Suprapubic skin (tissue), 4 donors: ENCODE measurements around a stretch of chr4.

- PRO-cap: no peak
- RAMPAGE, long total RNA, 4 experiments: no peak in any of the 4 experiments
These were observed 32.6 kb downstream of the MEPE start for GRCh38 chr4:87865168-87865874.

DNA sequence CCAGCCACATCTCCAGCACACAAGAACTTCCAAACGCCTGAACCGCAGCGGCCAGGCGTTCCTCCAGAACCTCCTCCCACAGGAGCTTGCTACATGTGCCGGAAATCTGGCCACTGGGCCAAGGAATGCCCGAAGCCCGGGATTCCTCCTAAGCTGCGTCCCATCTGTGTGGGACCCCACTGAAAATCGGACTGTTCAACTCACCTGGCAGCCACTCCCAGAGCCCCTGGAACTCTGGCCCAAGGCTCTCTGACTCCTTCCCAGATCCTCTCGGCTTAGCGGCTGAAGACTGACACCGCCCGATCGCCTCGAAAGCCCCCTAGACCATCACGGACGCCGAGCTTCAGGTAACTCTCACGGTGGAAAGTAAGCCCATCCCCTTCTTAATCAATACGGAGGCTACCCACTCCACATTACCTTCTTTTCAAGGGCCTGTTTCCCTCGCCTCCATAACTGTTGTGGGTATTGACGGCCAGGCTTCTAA is 51.4 kb upstream of the SPP1 start:
- PRO-cap: no peak
- RAMPAGE, long total RNA, 4 experiments: no peak in any of the 4 experiments

- PRO-cap: no peak
- RAMPAGE, long total RNA, 4 experiments: no peak in any of the 4 experiments
These were observed 2.5 kb downstream of the PKD2 start for GRCh38 chr4:88009963-88010253.

DNA sequence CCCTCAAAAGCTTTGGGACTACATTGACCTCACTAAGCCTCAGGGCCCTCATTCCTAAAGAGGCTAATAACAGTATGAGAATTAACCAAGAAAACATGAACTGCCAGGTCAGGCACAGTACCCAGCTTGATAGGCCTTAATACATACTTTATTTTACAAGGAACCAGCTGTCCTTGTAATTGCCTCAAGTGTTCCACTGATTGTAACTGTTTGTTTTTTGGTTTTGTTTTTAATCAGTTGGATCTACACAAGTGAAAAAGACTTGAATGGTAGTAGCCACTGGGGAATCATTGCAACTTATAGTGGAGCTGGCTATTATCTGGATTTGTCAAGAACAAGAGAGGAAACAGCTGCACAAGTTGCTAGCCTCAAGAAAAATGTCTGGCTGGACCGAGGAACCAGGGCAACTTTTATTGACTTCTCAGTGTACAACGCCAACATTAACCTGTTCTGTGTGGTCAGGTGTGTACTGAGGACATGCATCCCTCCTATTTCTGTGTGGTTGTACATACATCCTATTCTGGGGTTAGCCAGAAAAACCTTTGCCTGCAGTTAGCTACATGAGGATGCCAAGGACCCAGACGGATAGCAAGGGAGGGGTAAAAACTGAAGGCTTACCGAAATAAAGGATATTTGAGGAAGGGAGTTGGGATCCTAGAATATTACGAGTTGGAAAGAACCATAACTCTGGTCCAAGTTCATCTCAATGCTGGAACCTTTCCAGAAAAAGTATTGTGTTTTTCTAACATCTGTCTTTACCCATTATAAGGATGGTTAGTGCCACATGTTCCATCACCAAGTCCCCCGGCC is 35.8 kb downstream of the PKD2 start:
- PRO-cap: no peak
- RAMPAGE, long total RNA, 4 experiments: no peak in any of the 4 experiments

- PRO-cap: no peak
- RAMPAGE, long total RNA, 4 experiments: no peak in any of the 4 experiments
These were observed 37.5 kb upstream of the HERC6 start for GRCh38 chr4:88341035-88341574.

- PRO-cap: no peak
- RAMPAGE, long total RNA, 4 experiments: no peak in any of the 4 experiments
These were observed 1.6 kb upstream of the HERC5 start for GRCh38 chr4:88455269-88455863.

GRCh38 chr4:88613089-88613991 is 21.1 kb downstream of the HERC3 start:
- PRO-cap: unidirectional peak, minus-strand start at chr4:88613565
- RAMPAGE, long total RNA, 4 experiments: no peak in any of the 4 experiments

- PRO-cap: no peak
- RAMPAGE, long total RNA, 4 experiments: no peak in any of the 4 experiments
These were observed 61.4 kb upstream of the NAP1L5 start for GRCh38 chr4:88758624-88759769.

GRCh38 chr4:88802587-88802874 is 104.9 kb upstream of the NAP1L5 start:
- PRO-cap: no peak
- RAMPAGE, long total RNA, 4 experiments: no peak in any of the 4 experiments

GRCh38 chr4:89029378-89029770 is 27.6 kb downstream of the FAM13A start:
- PRO-cap: no peak
- RAMPAGE, long total RNA, 4 experiments: no peak in any of the 4 experiments

DNA sequence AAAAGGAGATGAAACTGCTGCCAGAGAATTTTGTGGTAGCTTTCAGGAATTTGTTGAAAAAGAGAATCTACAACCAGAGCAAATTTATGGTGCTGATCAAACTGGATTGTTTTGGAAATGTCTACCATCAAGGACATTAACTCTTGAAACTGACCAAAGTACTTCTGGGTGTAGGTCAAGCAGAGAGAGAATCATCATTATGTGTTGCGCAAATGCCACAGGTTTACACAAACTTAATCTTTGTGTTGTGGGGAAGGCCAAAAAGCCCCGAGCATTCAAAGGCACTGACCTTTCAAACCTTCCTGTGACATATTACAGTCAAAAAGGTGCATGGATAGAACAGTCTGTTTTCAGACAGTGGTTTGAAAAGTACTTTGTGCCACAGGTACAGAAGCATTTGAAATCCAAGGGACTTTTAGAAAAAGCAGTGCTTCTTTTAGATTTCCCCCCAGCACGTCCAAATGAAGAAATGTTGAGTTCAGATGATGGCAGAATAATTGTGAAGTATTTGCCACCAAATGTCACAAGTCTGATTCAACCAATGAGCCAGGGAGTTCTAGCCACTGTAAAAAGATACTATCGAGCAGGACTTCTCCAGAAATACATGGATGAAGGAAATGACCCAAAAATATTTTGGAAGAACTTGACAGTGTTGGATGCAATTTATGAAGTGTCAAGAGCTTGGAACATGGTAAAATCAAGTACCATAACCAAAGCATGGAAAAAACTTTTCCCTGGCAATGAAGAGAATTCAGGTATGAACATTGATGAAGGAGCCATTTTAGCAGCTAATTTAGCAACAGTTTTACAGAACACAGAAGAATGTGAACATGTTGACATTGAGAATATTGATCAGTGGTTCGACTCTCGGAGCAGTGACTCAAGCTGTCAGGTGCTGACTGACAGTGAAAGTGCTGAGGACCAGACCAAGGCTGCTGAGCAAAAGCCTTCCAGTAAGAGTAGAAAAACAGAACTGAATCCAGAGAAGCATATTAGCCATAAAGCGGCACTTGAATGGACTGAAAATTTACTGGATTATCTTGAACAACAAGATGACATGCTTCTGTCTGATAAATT is 2.4 kb downstream of the TIGD2 start:
- PRO-cap: no peak
- RAMPAGE, long total RNA, 4 experiments: no peak in any of the 4 experiments

DNA sequence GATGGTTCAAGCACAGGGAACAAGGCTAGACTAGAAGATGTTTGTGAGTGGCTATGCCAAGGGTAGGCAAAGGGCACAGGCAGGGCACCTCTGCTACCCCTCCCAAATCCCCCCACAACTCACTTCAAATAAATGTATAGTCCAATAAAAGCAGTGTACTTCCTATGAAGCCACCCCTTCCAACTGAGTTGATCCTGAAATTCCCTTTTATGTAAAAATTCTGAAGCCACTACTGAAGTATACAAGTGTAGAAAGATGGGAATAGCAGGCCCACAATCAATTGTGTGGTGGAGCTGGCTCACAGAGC is 39.2 kb downstream of the GPRIN3 start:
- PRO-cap: no peak
- RAMPAGE, long total RNA, 4 experiments: no peak in any of the 4 experiments

- PRO-cap: no peak
- RAMPAGE, long total RNA, 4 experiments: no peak in any of the 4 experiments
These were observed 104.0 kb upstream of the GPRIN3 start for GRCh38 chr4:89411557-89412047.

GRCh38 chr4:89641035-89641632 is 195.8 kb downstream of the SNCA start:
- PRO-cap: no peak
- RAMPAGE, long total RNA, 4 experiments: no peak in any of the 4 experiments

DNA sequence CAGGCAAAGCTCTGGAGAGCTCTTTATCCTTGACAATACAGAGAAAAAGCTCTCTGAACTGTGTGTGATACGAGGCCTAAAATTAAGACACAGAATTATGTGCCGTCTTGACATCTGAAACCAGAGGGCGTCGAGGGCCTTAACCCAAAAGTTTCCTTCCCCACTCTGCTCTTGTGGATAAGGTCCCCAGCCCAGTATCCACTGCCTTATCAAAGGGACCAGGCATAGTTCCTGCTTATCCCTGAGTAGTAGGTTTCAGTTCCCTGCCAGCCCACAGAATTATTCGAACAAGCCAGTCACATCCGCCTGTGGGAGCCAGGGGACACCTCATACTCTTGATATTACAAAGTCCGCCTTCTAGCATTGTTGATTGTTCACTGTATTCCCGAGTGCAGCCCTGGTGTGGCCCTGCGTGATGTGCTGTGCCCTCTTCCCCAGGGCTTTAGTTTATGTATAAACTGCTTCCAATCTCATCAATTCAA is 5.4 kb upstream of the MMRN1 start:
- PRO-cap: no peak
- RAMPAGE, long total RNA, 4 experiments: no peak in any of the 4 experiments

GRCh38 chr4:90958218-90958957 is 831.2 kb downstream of the CCSER1 start:
- PRO-cap: no peak
- RAMPAGE, long total RNA, 4 experiments: no peak in any of the 4 experiments

- PRO-cap: no peak
- RAMPAGE, long total RNA, 4 experiments: no peak in any of the 4 experiments
These were observed 140.2 kb downstream of the GRID2 start for GRCh38 chr4:92443909-92444446.

DNA sequence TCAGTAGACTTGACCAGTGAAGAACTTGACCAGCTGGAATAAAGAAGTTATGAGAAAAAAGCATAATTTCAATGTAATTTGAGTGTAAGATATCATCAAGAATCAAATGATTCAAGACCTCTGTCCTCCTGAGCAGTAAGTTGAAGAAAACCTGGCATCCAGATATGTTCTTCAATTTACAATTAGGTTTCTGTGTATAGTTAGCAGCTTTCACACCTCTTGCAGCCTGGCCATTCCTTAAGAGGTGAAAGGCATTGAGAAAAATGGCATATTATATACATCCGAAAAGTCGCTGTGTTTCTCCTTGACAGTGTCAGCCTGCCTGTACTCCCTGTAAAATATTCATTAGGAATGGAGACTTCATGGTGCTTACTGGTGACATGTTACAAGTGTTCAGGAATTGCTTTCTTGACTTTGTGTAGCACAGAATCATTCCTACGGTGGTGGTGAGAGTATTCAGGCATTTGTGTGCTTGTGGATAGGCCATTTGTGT is 35.6 kb downstream of the PDLIM5 start:
- PRO-cap: no peak
- RAMPAGE, long total RNA, 4 experiments: no peak in any of the 4 experiments

DNA sequence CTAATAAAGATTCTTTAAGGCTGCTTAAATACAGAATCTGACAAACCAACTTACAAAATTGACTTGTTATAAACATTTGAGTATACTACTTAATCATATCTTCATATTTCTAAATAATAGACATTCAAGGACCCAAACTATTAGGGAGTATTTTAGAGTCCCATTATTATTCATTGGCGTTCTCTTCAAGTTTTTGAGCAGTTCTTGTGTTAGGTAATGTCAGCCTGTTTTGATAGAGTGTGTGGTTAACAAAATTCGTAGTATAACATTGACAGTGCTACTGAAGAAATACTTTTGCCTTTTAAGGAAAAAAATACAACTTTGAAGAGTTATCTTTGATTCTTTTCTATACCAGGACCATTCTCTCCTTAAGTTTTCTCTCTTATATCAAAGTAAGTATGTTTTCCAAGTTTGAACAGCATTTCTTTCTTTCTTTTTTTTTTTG is 74.6 kb downstream of the PDLIM5 start:
- PRO-cap: no peak
- RAMPAGE, long total RNA, 4 experiments: no peak in any of the 4 experiments

DNA sequence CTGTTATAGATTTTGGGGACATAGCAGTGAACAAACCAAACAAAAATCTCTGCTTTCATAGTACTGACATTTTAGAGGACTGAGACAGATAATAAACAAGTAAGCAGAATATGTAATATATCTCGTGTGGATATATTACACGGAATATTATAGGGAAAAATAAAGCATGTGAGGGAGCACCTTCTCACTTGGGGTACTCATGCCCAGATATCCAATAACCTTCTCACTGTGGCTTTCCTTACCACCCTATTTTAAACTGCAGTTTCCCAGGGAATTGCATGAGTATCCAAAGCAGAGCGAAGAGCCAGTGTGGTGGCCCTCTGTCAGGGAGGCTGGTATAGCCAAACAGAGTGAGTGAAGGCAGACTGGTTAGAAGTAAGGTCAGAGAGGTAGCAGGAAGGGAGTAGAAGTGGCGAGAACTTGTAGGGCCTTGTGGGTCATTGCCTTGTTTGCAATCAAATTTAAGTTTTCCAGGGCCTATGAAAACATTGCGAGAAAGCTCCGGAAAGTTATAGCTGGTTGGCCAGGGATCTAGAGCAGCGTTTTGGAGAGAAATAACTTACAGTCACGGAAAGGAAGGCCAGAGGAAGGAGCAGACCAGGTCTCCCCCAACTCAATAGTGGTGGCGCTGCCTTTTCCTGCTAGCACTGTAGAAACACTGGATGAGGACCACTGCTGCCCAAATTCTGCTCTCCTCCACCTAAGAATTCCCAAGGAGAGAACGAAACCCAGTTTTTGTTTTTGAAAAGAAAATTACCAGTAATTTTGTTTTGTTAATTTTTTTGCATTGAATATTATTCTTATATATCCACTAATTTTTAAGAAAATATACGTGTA is 77.1 kb downstream of the PDLIM5 start:
- PRO-cap: no peak
- RAMPAGE, long total RNA, 4 experiments: no peak in any of the 4 experiments